Pericardium fibroblast (primary cell): ENCODE data around the genes BSPH1, SYNGR4 and DBP.

- RAMPAGE, long total RNA, result no peak
Measured at GRCh38 chr19:47992110-47992402, at the start of gene BSPH1. BSPH1 (minus strand) TSS chr19:47992170.

GRCh38 chr19:48161358-48161735 lies 8.8 kb downstream of the LIG1 start:
- RAMPAGE, long total RNA, result no peak

DNA sequence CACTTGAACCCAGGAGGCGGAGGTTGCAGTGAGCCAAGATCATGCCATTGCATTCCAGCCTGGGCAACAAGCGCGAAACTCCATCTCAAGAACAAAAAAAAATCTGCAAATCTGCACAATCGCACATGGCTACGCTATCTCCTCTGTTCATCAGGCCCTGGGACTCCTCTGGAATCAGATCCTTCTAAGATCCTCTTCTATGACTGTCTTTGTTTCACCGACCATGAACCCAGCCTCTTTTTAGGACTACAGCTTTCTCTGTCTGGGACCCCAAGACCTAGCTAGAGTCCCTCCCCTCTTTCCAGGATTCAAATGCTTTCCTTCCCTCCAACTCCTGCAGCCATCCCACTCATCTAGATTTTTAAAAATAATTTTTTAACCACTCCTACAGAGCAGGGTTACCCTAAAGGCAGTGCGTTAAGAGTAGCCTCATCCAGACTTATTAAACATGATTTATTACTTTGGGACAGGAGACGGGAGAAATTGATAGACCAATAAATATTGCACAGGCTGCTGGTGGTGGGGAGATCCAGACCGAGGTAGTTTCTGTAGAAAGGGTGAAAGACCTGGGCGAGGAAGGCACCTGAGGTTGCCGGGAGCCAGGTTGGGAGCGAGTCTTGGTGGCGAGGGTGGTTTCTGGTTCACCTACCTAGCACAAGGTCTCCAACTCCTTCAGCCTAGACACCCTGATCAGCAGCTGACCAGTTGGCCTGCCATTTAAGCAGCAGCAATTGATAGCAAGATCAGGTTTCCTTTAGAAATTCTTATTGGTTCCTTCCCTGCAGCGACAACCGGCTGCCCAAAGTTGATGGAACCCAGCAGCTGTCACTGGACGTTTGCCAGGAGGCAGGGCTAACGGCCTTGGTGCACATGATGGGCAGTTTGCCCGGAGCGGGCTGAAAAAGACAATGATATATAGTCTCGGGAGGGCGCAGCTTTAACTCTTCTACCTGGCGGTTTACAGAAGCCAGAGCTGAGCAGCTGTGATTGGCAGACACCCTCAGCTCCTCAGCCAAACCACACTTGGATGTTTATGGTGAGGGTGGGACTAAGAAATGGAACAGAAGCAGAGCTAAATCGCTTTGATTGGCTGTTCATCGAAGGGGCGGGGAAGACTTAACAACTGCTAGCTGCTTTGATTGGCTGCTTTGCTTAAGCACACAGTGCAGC lies 7.0 kb downstream of the EMP3 start:
- RAMPAGE, long total RNA, result no peak

DNA sequence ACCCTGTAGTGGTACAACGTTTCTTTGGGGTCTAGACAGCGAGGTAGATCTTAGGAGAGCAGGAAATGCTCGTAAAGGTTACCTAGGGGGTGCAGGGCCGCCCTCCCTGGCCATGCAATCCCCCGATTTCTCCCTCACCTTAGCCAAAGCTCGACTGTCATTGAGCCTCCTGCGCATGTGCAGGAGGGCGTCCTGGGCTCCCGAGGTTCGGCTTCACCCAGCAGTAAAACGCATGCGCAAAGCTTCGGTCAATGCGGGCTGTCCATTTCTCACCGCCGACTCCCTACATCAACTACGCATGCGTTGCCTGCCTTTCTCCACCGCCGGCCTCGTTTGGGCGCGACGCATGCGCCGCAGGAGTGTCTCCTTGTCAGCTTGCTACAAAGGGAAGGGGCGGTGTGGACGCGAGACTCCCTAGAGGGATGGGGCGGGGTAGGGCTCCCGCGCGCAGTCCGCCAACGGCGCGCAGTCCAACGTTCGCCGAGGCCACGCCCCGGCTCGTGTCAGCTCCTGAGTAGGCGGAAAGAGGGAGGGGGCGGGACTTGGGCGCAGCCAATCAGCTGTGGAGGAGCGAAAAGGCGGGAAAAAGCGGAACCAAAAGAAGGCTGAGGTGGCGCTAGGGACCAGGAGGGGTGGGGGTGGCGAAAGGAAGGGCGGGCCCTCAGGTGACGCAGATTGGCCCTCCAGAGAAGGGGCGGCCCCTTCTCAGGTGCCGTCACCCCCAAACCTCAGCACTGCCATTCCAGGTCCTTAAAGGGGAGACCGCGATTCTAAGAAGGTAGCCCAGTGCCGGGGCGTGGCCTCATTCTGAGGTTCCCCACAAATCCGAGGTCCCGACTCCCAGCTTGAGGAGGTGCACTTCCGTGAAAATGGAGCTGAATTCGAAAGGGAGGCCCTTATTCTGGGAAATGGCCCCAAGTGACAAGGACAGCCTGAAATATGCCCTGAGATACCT lies at the start of gene SYNGR4:
Gene SYNGR4 (plus strand): TSS at position 608 of the 955 bp plus-strand sequence.
- RAMPAGE, long total RNA, result no peak

GRCh38 chr19:48444635-48445599 lies 866 bp upstream of the GRWD1 start:
- RAMPAGE, long total RNA, result no peak

DNA sequence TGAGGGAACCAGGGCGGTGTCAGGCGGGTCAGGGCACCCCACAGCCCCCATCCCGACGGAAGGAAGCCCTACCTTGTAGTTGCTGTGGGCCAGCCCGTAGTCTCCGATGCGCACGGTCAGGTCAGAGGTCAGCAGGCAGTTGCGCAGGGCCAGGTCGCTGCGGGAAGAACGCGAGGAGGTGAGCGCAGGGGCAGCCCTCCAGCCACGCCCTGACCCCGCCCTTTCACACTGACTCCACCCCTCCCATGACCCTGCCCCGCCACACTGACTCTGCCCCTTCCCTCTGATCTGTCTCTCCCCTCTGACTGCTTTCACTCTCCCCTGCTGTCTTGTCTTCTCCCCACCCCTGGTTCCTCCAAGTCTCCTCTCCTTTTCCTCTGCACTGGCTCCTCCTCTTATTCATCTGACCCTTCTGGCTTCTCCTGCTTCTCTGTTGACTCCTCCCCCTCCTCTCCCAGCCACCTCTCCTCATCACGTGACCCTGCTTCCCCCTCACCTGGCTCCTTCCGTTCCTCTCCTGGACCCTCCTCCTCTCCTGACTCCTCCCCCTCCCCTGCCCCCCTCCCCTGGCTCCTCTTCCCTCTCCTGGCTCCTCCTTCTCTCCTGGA lies 10.1 kb downstream of the LMTK3 start:
- RAMPAGE, long total RNA, result no peak

GRCh38 chr19:48552754-48553155 lies 783 bp downstream of the SULT2B1 start:
- RAMPAGE, long total RNA, result no peak

DNA sequence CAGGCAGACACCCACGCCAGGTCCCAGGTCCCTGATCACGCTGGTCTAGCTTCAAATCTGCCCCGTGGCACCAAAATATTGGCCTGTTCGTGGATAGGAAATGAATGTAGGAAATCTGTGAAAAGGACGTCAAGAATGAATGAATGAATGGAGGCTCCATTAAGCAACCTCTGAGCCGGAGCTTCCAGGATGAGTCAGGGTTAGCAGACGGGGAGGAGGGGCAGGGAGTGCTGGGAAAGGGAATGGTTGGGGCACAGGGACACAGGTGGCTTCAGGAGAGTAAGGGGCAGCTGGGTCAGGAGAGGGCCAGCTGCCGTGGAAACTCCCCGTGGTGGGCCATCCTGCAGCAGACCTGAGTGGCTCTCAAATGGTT lies 4.2 kb downstream of the SULT2B1 start:
- RAMPAGE, long total RNA, result no peak

- RAMPAGE, long total RNA, result no peak
Measured at GRCh38 chr19:48618399-48619075, 441 bp downstream of the RPL18 start.

- RAMPAGE, long total RNA, result no peak
Measured at GRCh38 chr19:48635986-48636763, 1.0 kb downstream of the DBP start.

DNA sequence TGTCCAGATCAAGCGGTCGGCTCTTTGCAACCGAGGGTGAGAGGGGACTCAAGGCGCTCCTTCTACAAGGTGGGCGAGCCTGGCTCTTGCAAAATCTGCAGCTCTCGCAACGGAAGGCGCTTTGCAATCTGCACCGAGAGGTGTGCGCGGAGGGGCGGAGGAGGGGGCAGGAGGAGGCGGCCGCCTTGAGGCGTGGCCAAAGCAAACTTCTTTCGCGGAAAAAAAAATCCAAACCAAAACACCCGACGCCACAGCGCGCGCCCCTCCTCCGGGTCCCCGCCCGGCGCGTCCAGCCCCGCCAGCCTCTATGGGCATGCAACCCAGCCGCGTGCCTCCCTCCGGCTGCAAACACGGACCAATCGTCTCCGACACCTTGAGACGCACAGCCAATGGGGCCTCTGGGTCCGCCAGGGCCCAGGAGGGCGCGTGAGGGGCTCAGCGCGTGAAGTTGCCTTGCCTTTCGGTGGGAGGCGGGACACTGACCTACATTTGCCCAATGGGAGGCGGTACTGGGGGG lies at the start of gene DBP:
Gene DBP (minus strand): TSS at position 146 of the 517 bp plus-strand sequence.
- RAMPAGE, long total RNA, result no peak

GRCh38 chr19:48637751-48638574 lies 784 bp upstream of the DBP start:
- RAMPAGE, long total RNA, result no peak

DNA sequence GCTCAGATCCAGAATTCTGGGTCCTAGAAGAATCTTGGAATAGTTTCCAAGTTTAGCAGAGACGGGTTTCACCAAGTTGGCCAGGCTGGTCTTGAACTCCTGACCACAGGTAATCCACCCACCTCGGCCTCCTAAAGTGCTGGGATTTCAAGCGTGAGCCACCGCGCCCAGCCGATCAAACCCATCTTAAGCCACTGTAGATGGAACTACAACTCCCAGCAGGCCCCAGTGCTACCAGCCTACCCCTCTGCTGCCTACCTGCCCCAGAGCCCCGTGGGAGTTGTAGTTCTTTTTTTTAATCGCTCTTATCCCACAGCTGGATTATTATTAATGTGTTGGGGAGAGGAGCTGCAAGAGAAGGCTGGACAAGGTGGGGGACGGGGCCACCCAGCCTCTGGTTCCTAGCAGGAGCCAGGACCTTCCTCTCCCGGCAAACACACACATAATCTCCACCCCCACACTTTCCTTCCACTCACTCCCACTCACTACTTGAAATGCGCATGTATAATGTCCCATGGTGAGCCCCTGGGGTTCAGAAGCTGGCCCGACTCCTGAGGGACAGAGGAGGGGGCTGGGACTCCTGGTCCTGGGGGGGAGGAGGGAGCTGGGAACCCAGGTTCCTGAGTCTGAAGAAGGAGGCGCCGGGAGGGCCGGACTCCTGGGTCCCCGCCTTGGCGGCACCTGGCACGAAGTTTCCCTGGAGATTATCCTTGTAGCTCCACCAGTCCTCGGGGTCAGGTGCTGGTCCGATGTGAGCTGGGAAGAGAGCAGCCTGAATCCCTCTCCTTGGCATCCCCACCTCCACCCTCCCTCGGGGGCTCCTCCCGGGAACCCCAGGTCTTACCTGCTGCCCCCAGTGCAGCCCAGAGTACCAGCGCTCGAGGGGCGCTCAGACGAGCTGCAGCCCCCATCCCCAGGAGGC lies 1.0 kb downstream of the CA11 start:
- RAMPAGE, long total RNA, result no peak

- RAMPAGE, long total RNA, result no peak
Measured at GRCh38 chr19:48720178-48721395, 1.1 kb upstream of the MAMSTR start.

DNA sequence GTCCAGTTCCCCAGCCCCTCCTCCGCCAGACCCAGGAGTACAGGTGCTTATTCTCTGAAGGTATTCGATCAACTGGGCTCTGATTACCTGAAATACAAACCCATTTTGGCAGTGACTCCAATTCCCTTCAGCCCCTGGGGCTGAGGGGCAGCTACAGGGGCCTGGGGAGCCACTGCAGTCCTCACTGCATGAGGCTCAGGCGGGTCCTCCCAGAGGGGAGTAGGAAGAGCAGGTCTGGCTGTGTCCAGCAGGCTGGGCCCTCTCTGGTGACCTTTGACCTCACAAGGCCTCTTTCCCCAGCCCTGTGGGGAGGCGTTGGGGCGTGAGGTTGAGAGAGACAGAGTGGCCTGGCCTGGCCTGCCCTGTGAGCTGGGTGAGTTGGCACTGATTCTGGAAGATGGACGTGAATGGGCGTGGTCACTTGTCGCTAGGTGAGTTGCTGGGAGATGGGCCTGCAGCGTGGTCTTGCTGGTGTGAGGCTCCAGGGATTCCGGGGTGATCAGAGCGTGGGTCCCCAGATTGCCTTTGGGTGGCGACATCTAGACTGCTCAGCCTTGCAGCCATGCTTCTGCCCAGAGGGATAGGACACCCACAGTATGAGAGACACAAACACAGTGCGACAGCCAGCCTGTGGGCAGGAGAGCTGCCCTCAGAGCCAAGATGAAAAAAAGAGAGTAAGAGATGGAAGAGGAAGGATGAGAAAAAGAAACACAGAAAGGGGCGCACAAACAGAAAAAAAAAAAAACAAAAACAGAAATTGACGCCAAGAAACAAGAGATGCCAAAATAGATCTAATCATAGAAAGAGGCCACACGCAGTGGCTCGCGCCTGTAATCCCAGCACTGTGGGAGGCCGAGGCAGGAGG lies 2.9 kb downstream of the BCAT2 start:
- RAMPAGE, long total RNA, result no peak

DNA sequence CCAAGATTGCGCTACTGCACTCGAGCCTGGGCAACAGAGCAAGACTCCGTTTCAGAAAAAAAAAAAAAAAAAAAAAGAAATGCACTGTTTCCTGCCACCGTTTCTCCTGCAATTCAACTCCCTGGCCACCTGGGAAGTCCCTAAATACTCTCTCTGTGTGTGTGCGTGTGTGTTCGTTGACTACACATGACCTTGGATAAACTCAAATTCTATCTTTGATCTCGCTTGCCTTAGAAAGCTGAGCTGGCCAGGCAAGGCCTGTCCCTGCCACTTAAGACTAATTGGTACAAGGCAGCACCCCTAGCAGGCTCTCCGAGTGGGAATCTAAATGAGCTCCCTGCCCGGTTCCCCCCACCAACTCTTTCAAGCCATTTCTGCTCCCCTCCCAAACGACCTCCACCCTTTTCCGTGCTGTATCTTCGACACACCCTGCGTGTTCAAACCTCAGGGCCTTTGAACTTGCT lies 5.2 kb upstream of the BCAT2 start:
- RAMPAGE, long total RNA, result no peak

DNA sequence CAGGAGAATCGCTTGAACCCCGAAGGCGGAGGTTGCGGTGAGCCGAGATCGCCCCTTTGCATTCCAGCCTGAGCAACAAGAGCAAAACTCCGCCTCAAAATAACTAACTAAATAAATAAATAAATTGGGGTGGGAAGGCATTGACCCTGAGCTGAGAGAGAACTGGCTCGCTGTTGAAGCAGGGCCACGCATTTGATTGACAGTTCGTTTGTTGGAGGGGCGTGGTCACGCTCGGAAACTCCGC lies 276 bp upstream of the PPP1R15A start:
- RAMPAGE, long total RNA, result no peak

GRCh38 chr19:48873650-48874206 lies 1.5 kb downstream of the PPP1R15A start:
- RAMPAGE, long total RNA, result no peak

DNA sequence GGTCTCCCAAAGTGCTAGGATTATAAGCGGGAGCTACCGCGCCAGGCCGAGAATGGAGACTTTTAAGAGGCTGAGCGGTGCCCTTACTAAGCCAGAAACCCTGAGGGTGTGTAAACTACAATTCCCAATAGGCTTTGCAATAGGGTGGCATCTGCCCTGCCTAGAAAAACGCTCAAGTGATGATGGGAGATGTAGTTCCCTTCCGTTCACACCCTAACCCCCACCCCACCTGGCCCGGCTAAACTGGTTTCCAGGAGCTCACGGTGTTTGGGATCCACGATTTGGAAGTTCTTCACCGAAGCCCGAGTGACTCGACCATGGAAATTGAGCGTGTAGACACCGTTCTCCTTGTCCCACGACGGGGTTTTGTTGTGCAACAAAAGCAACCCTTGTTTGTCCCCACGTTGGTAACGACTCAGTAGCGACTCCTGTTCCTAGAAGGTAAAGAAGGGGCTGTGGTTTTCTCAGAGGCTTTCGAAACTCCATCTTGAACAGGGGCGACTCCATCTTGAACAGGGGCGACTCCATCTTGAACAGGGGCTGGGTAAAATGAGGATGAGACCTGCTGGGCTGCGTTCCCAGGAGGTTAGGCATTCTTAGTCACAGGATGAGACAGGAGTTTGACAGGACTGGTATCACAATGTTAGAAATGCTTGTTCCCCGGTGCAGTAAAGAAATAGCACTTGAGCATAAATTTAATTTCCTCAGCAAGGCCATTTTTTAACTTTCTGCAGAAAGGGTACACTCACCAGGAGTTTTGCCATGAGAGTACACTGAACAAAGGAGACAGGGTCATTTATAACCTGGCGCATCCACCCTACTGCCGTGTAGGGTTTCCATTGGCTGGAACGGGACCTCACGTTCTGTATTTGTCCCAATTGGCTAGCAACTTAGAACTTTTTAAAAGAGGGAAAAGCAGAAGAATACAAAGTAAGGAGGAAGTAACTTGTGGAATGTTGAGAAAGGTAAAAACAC lies 9.8 kb downstream of the PPP1R15A start:
- RAMPAGE, long total RNA, result no peak

DNA sequence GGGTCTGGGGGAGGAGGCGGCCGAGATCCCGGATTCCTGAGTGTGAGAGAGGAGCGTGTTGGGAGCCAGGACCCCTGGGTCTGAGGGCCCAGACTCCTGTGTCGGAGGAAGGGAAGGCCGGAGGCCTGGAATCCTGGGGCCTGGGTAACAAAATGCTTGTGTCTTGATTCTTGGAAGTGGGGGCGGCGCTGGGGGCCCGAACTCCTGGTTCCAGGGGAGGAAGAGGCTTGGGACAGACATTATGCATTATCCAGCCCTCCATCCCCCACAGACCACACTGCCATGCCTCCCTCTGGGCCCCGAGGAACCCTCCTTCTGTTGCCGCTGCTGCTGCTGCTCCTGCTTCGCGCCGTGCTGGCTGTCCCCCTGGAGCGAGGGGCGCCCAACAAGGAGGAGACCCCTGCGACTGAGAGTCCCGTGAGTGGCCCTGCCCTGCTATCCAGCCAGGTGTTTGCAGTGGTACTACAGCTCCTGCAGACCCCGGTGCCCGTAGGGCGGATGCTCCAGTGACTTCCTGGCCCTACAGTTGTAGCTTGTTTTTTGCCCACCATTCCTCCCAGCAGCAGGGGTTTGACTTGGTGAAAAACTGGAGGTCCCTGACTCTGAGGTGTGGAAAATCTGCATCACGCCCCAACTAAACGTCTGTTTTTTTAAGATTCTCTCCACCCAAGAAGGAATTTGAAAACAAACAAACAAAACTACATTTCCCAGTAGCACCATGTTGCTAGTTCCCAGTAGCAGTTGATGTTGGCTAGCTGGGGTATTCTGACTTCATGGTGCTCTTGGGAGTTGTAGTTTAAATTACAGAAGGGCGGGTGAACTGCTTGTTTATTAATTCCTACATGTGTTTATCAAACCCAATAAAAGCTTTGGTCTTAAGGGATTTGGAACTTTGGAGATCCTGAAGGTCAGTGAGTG lies 662 bp downstream of the NUCB1 start:
- RAMPAGE, long total RNA, result no peak